Measurements from ENCODE around the gene RGPD3.

GRCh38 chr2:105927327-105927675, 138.2 kb upstream of the ECRG4 start:
- PRO-cap = no peak
- RAMPAGE, long total RNA = no peak

DNA sequence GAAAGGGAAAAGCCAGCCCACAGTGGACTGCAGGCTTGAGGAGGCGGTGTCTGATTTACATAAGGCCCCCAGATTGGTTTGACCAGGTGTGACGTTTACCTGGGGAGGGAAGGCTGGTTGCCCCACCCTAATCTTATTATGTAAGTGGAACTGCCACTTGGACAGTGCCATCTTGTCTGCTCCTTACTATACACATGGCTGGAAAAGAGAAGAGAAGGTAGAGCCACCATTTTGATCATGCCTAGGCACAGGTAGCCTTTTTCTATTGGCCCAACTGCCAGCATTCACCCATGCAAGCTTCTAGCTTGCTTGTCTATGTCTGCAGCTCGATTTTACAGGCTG, 131.5 kb upstream of the ECRG4 start:
- PRO-cap = no peak
- RAMPAGE, long total RNA = no peak

GRCh38 chr2:105937413-105937700, 128.1 kb upstream of the ECRG4 start:
- PRO-cap = no peak
- RAMPAGE, long total RNA = no peak

DNA sequence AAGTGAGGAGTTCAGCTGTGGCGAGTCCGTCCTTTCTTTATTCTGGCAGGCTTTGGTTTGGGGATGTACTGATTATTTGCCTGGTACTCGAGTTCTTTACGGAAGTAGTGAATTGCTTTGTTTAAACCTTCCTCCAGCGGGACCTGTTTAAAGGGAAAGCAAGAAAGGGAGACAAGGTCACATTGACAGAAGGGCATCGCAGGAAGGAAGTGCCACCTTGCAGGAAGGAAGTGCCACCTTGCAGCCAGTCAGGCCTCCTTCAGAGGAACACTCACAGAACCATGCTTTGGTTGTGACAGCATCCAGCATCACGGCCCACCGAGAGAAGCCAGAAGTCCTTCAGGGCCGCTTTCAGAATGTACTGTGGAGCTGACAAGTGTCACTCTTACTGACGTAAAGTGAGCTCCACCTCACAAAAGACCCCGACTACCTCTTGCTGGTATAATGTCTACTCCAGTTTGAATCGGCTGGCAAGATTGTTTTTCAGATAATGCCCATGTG, 28.6 kb downstream of the ECRG4 start:
- PRO-cap = no peak
- RAMPAGE, long total RNA = no peak

DNA sequence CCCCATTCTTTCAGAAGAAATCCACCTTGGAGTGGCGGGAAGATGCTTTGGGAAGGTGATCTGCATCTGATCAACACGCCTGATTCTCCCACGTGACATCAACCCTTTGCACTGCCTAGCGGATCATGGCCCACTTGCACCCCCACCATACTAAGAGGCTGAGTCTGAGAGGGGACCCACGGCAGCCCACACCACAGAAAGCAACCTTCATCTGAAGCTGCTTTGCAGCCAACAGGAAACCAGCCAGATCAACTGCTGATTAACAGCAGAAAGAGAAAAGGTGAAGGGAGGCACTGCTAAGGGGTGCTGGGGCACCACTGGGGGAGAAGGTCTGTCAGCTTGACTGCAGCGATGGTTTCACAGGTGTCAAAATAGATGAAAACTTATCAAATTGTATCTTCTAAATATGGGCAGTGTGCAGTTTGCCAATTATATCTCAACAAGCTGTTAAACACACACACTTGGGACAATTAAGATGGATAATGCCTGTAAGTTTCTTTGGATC, 29.1 kb downstream of the ECRG4 start:
- PRO-cap = no peak
- RAMPAGE, long total RNA = no peak

DNA sequence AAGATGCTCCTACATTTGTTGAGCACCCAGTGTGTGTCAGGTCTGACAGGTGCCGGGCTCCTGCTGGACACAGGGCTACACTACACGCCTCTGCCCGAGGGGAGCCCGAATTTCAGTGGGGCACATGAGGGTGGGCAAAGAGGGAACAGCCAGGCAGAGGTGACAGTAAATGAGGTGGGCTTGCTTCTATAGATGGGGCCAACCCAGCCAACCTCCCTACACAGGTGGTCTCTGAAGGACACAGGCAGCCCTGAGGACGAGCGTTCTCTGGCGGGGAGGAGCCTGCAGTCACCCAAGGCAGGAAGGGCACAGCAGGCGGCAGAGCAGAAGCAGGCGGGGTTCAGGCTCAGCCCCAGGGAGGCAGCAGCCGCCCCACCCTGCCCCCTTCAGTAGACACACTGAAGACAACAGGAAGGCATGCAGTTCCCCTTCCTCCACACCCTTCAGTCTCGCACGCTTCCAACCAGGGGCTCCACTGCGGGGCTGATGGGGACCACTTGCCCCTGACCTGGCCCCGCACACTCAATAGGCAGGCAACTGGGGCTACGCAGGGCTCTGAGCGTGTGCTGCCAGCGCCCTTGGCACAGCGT, 30.2 kb downstream of the ECRG4 start:
- PRO-cap = no peak
- RAMPAGE, long total RNA = no peak

GRCh38 chr2:106096668-106097216, 31.3 kb downstream of the ECRG4 start:
- PRO-cap = no peak
- RAMPAGE, long total RNA = no peak

- PRO-cap = no peak
- RAMPAGE, long total RNA = no peak
These were observed 55.5 kb downstream of the UXS1 start for GRCh38 chr2:106138499-106139083.

- PRO-cap = no peak
- RAMPAGE, long total RNA = no peak
These were observed at the start of gene RGPD3 for GRCh38 chr2:106468162-106468540. RGPD3 (minus strand) TSS chr2:106468413.

DNA sequence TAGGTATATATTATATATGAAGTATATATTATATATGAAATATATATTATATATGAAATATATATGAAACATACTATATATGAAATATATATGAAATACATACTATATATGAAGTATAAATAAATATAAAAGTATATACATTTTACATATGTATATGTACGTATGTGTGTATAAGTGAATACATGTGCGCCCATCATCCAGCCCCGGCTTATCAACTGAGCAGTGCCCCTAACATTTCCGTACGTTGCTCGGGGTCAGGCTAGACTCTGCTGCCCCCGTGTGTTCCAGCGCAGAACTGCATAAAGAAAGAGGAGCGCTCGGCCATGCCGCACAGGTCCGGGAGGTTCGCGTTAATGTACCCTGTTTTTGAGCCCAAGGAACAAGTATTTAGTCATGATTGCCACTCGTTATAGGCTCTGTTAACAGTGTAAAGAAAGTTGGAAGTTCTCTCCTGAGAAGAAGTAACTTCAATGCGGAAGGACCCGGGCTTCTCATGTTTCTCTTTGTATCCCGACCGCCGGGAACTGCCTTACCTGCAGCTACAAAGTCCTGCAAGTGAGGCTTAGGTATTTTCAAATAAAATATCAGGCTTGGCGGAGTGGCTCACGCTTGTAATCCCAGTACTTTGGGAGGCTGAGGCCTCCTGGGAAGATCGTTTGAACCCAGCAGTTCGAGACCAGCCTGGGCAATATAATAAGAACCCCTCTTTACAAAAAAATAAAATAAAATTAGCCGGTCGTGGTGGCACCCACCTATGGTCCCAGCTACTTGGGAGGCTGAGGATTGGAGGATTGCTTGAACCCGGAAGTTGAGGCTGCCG, 55.7 kb downstream of the CD8B2 start:
- PRO-cap = no peak
- RAMPAGE, long total RNA = no peak

DNA sequence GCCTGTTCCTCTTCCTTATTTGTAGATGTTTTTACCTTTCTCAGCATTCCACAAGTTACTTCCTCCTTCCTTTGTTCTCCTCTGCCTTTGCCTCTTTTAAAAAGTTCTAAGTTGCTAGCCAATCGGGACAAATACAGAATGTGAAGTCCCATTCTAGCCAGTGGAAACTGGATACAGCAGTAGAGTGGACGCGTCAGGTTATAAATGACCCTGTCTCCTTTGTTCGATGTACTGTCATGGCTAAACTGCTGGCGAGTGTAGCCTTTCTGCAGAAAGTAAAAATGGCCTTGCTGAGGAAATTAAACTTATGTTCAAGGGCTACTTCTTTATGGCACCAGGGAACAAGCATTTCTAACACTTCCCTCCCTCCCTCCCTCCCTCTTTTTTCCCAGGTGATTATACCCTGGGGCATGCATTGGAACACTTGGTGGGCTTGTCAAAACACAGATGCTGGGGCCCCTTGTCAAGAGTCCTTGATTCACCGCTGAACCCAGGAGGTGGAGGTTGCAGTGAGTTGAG, 72.9 kb downstream of the CD8B2 start:
- PRO-cap = no peak
- RAMPAGE, long total RNA = no peak

DNA sequence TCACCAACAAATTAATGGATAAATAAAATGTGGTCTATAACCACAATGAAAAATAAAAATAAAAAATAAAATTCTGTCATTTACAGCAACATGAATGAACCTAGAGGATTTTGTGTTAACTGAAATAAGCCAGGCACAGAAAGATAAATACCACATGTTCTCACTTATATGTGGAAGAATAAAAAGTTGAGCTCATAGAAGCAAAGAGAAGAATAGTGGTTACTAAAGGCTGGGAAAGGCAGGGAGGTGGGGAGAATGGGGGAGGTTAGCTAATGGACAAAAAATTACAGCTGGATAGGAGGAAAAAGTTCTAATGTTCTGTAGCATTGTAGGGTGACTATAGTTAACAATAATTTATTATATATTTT, 69.0 kb upstream of the SLC5A7 start:
- PRO-cap = no peak
- RAMPAGE, long total RNA = no peak

DNA sequence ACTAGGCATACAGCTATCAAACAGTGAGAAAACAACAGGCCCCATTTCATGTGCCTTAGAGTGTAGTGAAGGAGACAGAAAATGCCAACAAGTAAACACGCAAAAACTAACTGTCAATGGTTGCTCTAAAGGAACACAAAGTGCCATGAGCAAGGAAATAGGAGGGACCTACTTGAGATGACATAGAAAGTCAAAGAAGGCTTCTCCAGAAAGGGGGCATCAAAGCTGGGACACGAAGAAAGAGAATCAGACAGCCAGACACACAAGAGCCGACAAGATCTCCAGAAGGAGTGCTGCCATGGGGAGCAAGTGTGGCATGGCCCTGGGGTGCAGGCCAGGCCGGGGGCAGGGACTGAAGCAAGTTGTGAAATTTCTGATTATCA, 715 bp upstream of the SULT1C4 start:
- PRO-cap = no peak
- RAMPAGE, long total RNA = no peak

DNA sequence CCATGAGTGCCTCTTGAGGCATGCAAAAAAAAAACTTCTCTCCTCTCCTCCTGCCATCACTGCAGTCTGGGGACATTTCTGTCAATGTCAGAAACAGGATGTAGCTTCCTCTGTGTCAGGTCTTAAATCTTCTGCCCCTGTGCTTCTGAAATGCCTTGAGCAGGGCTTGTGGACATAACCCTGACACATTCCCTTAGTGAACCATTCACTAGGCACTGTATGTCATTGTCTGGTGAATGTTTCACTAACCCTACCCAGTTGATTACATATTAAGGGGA, 7.9 kb downstream of the SULT1C4 start:
- PRO-cap = no peak
- RAMPAGE, long total RNA = no peak

DNA sequence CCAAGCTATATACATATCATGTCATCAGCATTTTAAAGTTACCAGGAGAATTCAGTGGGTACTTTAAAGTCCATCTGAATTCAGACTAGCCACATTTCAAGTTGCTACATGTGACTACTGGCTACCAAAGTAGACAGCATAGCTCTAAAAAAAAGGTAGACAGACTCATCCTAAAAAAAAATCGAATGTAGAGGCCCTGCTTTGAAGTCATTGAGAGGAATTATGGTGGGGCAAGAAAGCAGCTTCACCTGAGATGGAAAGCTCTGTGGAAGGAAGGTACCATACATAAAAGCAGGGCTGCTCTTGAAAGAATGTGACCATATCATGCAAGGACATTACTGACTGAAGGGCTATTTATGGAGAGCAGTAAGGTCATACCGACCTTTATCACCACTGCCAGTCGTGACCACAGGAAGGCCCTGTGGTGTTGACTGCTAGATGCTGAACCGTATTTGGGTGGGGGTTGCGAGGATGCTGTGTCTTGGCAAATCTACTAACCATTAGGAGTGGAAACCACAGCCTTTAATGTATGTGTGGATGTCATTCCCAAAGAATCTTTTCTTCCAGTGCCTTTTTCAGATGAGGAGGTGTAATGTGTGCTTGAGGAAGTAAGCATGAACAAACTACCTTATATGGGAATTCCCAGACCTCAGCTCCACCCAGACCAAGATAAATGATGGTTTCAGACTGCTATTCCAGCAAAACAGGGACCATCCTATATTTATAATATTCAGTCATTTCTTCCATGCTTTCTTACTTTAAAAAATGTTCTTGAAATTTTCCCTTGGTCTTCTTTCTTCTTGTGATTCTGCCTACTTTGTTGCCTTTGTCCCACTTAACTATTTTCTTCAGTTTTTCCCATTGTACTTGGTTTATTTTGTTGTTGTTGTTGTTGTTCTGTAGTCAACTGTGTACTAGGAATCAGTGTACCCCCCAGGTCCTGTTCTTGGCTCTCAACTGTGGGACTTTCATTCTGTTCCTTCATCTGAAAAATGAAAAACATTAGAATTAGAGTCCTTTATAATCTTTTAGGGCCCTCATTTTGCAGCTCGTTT, 60.8 kb downstream of the LIMS1 start:
- PRO-cap = no peak
- RAMPAGE, long total RNA = no peak

DNA sequence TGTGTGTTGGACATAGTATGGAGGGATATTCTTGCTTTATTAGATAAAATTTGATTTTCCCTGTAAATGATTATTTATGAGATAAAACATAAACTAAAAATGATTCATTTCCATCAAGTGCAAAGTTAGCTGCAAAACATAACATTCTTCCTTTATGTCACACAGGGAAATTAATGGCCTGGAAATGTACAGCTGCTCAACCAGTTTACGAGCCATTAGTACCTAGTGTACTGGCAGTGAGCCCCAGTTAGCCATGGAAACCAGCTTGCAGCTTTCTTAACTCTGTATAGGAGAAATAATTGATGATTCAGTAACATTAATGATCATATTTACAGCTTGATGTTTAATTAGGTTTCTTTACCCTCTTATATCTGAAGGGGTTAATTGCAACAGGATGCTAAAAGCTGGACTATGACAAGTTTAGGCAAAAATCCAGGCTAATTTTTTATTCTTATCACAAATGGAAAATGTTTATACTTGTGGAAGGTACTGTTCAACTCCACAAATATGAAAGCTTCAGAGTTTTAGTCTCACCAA, 82.7 kb downstream of the LIMS1 start:
- PRO-cap = no peak
- RAMPAGE, long total RNA = no peak

DNA sequence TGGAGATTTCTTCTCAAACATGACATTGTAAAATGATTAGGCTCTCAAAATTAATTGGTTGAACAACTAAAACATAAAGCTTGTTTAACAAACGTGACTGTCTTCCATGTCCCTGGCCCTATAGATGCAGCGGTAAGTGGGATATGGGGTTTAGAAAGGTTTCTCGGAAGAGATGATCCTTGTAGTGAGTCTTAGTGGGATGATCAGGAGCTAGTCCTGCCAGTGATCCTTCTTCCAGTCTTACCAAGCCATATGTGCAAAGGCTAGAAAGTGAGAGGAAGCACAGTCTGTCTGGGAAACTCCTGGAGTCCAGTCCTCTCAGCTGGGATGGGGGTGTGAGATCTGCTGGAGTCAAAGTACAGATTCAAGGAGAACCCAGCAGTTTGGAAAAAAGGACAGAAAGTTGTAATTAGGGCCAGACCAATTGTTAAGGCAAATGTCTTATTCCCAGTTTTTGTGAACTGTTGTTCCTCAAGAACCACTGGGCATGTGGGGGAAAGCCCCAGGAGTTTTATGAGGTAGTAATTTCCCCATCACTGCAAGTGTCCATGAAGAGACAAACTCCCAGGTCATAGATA, 83.3 kb downstream of the LIMS1 start:
- PRO-cap = no peak
- RAMPAGE, long total RNA = no peak

GRCh38 chr2:108619576-108620053, 85.3 kb downstream of the LIMS1 start:
- PRO-cap = no peak
- RAMPAGE, long total RNA = no peak

DNA sequence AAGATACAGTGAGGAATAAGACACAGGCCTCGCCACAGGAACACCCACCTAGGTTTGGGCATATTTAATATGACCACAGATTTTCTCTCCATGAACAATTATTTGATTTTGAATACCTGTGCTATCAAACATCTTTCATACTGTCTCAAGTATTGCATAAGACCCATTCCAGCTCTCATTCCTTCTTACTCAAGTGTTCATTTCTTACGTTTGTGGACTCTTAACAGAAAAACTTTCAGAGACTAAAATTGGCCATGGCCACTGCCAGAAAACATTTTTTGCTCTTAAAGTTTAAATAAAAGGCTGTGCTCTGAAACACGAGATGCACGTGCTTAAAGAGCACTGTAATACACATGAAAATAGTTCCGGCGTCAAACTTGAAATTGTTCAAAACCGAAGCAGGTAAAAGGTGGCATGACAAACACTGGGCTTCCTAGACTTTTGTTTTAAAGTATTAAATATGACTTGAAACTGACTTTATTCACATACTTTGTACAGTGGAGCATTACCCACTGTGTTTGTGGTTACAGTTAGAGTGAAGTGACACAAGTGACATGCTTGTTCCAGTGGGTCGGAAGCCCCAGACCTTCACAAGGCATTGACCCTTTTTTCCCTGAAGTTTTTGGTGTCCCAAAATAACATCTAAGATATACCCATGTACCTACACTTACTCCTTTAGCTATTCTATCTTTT, 89.5 kb downstream of the LIMS1 start:
- PRO-cap = no peak
- RAMPAGE, long total RNA = no peak

DNA sequence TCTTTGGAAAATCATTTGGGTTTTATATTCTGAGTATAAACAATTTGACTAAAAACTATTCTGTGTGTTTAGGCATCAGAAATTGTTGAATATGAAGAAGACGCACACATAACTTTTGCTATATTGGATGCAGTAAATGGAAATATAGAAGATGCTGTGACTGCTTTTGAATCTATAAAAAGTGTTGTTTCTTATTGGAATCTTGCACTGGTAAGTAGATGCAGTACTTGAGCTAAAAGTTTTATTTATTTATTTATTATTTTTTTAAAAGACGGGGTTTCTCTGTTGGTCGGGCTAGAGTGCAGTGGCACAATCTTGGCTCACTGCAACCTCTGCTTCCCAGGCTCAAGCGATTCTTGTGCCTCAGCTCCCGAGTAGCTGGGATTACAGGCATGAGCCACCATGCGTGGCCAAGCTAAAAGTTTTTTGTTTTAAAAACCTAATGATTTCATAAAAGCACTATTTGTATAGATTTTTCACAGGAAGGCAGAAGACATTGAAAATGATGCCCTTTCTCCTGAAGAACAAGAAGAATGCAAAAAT, 33.1 kb upstream of the CCDC138 start:
- PRO-cap = no peak
- RAMPAGE, long total RNA = no peak